Ureter (tissue), 1 donor: ENCODE data around the genes TMDD1, KRT84 and KRT78.

DNA sequence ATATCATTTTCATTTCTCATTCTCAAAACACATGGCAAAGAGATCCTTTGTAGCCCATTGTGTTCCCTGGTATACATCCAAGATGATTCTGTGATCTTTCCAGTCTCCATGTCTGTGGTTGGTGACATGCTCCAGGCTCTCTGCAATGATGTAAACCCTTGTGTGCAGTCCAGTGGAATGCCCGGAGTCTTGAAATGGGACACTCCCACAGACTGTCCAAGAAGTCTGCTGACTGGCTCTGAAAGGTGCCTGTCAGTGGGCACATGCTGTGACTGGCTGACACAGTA is 62.3 kb downstream of the TMDD1 start:
- PRO-cap, result no peak

- PRO-cap, result bidirectional peak, plus-strand start at chr12:51814493, minus-strand start at chr12:51814426
These were observed at the start of gene TMDD1 for GRCh38 chr12:51813868-51815264. Gene TMDD1 (minus strand): TSS chr12:51814925.

GRCh38 chr12:51820304-51821364 is 5.9 kb upstream of the TMDD1 start:
- PRO-cap, result bidirectional peak, plus-strand start at chr12:51821053, minus-strand start at chr12:51820856

DNA sequence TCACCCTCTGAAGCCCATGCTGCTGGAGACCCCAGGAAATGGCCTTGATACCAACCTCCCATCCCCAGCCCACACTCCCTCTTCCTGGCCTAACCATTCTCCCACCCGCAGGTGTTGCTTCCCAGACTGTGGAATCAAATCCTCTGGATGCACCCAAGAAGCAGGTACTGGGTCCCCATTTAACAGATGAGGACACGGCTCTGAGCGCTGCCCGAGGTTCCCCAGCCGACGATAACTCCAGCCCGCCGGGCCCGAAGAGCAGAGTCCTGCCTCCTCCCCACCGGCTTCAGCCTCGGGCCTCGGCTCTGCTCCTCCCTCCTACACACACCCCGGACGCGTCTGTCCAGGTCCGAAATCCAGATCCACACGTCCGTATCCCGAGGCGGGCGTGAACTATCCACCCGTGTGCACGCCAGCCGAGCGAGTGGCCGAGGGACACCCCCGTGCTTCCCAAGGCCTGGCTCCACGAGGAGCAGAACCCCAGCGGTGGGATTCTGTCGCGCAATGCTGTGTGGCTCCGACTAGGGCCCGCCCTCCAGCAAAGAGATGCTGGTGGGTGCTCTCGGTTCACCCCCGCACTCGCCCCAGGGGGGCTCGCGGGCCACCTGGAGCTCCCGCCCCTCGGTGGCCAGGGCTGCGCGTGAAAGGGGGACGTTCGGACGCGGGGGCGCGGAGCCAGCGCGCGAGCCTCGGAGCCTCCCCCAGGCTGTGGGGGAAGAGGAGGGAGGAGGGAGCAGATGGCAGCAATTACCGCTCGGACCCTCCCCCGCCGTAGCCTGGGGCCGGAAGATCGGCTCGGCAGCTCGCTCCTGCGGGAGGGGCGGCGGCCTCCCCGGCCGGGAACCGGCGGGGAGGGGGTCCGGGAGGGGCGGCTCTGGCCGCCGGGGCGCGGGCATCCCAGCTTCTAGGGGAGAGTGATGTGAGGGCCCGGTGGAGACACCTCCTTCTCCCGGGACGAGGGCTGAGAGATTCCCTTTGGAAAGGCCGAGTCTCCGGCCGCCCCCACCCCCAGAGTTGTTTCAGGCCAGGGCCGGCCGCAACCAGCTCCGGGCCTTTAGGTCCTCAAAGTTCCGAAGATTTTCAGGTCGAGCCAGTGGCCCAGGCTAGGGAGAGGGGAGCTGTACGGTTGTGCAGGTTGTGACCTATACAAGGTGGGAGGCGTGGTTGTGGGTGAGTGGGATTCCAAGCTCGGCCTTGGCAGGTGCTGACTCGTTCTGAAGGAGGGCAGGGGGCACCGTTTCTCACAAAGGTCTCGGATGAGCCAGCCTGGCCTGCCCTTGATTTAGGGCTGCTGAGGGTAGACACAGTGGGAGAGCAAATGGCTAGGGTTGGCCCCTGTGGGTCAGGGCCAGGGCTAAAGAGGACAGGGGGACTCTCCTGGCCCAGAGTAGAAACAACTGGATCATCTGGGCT is 18.8 kb upstream of the ANKRD33 start:
- PRO-cap, result no peak

DNA sequence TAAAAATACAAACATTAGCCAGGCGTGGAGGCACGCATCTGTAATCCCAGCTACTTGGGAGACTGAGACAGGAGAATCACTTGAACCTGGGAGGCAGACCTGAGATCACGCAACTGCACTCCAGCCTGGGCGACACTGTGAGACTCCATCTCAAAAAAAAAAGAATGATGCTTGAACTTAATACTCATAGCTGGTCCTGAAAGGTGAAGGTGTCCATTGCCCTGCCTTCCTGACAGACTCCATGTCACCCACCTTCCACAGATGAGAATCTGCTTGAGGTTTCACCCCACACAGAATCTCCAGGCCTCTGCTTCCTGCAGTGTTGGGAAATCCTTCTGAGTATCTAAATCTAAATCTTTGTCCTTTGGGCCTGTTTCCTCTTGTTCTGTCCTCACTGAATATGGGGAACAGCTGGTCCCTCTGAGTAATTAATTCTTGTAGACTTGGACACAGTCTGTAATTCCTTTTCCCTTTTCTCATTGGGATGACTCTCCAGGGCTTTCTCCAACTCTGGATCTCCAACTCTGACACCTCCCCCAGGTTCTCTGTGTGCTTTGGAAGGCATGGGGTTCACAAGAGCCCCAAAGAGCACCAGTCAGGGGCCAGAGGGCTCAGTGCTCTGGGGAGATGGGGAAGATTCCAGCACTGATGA is 2.4 kb upstream of the ACVRL1 start:
- PRO-cap, result no peak

DNA sequence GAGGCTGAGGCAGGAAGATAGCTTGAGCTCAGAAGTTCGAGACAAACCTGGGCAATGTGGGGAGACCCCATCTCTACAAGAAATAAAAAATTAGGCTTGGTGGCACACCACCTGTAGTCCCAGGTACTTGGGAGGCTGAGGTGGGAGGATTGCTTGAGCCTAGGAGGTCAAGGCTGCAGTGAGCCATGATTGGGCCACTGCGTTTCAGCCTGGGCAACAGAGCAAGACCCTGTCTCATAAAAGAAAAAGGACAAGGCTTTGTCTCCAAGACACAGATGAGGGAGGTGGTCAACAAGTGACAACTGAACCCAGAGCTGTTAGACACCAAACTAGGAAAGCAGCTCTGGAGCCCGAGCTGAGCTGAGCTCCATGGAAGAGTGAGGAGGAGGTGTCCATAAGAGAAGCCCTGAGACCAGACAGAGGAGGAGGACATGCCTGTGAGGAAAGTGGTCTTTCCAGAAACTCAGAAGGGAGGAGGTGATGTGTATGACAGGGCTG is 14.4 kb upstream of the TAMALIN start:
- PRO-cap, result no peak

- PRO-cap, result no peak
These were observed 10.1 kb upstream of the TAMALIN start for GRCh38 chr12:51996463-51997270.

DNA sequence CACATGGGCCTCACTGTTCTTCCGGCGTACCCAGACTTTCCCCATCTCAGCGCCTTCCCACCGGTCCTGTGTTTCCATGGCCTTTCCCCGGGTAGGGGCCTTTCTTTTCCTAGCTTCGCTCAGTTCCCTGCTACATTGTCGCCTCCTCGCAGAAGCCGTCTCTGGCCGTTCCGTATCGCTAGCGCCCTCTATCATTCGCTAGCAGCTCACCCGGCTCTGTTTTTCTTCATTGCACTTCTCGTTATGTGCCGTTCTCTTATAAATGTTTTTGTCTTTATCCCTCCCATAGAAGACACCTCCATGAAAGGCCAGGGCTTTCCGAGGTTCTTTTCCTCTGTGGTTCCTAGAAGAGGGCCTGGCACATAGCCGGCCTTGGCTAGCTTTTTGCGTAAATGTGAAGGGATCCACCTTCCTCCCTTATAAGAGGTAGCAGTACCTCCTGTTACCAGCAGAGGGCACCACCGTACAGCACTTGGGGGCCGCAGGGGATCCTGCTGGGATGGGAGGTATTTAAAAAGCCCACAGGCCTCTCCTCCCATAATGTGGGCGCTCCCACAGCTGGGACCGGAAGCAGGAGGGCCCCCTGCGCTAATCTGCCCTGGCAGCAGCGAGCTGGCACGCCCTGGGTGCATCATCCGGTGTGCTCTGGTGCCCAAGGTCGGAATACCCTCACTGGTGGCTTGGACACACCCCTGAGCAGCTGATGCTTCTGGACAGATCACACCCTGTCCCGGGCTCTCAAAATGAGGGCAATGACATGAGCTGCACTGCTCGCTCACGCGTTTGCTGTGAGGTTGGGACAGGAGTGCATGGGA is 18.8 kb downstream of the TAMALIN start:
- PRO-cap, result unidirectional peak, minus-strand start at position 163 of the sequence

- PRO-cap, result no peak
These were observed 11.9 kb upstream of the NR4A1 start for GRCh38 chr12:52039315-52039726.

DNA sequence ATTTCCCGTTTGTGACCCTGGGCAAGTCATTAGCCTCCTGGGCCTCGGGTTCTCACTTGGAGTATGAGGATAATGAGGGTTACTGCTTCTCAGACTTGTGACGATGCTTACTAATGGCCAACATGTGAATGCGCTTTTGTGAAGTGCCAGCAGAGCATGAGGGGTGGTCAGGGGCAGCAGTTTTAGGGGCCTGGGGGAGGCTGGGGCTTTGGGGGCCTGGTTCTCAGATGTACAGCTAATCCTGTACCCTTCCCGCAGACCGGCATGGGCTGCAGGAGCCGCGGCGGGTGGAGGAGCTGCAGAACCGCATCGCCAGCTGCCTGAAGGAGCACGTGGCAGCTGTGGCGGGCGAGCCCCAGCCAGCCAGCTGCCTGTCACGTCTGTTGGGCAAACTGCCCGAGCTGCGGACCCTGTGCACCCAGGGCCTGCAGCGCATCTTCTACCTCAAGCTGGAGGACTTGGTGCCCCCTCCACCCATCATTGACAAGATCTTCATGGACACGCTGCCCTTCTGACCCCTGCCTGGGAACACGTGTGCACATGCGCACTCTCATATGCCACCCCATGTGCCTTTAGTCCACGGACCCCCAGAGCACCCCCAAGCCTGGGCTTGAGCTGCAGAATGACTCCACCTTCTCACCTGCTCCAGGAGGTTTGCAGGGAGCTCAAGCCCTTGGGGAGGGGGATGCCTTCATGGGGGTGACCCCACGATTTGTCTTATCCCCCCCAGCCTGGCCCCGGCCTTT is 7.4 kb downstream of the NR4A1 start:
- PRO-cap, result unidirectional peak, plus-strand start at position 446 of the sequence

- PRO-cap, result no peak
These were observed 46.3 kb downstream of the KRT80 start for GRCh38 chr12:52145288-52146147.

- PRO-cap, result no peak
These were observed 19.6 kb downstream of the KRT80 start for GRCh38 chr12:52172192-52172551.

GRCh38 chr12:52175352-52175559 is 16.6 kb downstream of the KRT80 start:
- PRO-cap, result no peak

GRCh38 chr12:52207938-52208371 is 16.1 kb upstream of the KRT80 start:
- PRO-cap, result no peak

GRCh38 chr12:52234660-52235415 is 1.8 kb downstream of the KRT7 start:
- PRO-cap, result no peak

DNA sequence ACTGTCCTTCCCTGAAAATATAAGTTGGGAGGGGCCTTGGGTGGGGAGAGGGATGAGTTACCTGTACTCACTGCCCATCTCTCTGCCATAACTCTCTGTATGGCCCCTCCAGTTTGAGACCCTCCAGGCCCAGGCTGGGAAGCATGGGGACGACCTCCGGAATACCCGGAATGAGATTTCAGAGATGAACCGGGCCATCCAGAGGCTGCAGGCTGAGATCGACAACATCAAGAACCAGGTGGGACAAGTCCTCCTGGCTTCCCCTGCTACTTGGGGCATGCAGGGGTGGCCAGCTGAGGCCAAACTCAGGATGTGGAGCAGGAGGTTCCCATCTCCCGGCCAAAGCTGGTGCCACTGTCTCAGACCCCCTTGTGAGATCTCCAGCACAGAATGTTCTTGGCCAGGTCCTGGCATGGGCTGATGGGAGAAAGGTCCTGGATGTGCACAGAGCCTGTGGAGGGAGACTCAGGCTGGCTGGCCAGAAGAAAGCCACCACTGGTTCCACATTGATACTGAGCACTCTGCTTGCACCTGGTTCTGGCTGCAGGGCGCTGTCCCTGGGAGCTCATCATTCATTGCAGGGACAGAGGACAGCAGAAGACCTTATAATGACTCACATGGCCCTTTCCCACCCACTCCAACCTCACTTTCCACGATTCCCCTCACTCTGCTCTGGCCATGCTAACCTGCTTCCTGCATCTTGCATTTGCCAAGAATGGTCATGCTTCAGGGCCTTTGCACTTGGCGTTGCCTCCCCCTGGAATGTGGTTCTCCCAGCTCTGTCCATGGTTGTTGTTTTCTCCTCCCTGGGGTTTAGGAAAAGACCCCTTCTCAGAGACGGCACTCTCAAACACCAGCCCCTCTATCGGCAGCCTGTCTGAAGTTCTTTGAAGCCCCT is 10.1 kb downstream of the KRT7 start:
- PRO-cap, result no peak

- PRO-cap, result no peak
These were observed at the start of gene KRT84 for GRCh38 chr12:52385390-52385814. Gene KRT84 (minus strand): TSS chr12:52385652.

GRCh38 chr12:52514344-52515291 is 5.6 kb downstream of the KRT5 start:
- PRO-cap, result no peak

DNA sequence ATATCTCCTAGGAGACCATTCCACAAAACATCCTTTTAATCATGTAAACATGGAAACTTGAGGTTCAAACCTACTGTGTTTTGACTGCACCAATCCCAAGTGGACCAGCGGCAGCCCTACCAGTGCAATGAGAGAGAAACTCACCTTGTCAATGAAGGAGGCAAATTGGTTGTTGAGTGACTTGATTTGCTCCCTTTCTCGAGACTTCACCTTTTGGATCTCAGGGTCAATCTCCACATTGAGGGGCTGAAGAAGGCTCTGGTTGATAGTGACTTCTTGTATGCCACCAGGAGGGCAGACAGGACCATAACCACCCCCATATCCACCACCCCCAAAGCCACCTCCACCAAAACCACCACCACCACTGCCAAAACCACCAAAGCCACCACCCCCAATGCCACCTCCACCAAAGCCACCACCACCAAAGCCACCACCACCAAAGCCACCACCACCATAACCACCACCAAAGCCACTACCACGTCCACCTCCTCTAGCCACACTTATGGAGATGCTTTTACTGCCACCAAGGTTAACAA is 525 bp downstream of the KRT1 start:
- PRO-cap, result no peak

DNA sequence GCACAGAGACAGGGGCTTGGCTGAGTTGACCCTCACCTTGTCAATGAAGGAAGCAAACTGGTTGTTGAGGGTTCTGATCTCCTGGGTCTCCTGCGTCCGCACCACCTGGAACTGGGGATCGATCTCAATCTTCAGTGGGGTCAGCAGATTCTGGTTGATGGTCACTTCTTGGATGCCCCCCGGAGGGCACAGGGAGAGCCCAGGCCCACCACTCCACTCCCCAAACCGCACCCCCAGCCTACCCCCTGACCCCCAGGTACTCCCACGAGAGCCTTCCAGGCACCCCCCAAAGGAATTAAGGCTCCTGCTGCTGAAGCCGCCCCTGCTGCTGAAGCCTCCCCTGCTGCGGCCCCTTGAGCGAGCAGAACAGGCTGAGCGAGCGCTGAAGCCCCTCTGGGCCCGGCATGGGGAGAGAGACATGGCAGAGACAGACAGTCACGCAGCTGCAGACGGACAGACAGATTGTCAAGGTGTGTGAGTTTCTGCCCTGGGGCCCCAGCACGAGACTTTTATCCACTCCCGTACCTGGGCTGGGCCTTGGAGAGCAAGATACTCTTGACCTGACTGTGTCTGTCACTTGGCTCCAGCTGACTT is at the start of gene KRT78:
Gene KRT78, minus strand, starts transcription at position 484 of the 594 bp plus-strand sequence.
- PRO-cap, result no peak